Suprapubic skin (tissue), 4 donors: ENCODE data around the gene FCAMR.

- PRO-cap = no peak
- RAMPAGE, long total RNA, 4 experiments = no peak in any of the 4 experiments
Measured at GRCh38 chr1:206970127-206970791, at the start of gene FCAMR. TSS of gene FCAMR (minus strand) at chr1:206970460.

- PRO-cap = no peak
- RAMPAGE, long total RNA, 4 experiments = no peak in any of the 4 experiments
Measured at GRCh38 chr1:206978172-206978698, 8.0 kb upstream of the FCAMR start.

GRCh38 chr1:206979296-206979681, 9.0 kb upstream of the FCAMR start:
- PRO-cap = no peak
- RAMPAGE, long total RNA, 4 experiments = no peak in any of the 4 experiments

DNA sequence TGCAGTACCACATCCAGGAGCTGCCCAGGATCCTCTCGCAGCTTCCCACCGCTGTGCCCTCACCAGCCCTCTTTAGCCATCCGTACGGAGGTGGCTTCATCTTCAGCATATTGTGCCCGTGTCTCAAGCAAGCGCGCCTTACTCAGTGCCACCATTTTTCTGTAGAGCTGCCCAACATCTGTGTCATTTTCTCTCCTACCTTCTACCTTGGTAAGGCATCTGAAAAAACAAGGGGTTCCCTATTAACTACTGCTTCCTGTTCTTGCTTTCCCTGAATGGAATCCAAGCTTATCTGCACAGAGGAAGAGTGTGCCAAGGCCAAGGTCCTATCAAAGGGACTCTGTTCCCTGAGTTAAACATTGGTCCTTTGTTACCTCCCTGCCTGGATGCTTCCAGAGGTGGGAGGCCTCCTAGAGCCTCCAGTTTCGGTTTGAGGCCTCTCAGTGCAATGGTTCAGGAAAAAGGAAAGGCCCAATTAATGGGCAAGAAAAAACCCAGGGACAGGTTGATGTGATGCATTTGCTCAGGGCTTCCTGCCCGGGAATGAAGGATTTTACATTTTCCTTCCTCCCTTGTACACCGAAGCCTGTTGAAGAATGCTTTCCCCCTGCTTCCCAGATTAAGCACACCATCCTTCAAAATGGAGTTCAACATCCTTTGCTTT, 23.1 kb downstream of the C1orf116 start:
- PRO-cap = no peak
- RAMPAGE, long total RNA, 4 experiments = no peak in any of the 4 experiments

- PRO-cap = no peak
- RAMPAGE, long total RNA, 4 experiments = no peak in any of the 4 experiments
Measured at GRCh38 chr1:207009992-207010540, 22.5 kb downstream of the C1orf116 start.

DNA sequence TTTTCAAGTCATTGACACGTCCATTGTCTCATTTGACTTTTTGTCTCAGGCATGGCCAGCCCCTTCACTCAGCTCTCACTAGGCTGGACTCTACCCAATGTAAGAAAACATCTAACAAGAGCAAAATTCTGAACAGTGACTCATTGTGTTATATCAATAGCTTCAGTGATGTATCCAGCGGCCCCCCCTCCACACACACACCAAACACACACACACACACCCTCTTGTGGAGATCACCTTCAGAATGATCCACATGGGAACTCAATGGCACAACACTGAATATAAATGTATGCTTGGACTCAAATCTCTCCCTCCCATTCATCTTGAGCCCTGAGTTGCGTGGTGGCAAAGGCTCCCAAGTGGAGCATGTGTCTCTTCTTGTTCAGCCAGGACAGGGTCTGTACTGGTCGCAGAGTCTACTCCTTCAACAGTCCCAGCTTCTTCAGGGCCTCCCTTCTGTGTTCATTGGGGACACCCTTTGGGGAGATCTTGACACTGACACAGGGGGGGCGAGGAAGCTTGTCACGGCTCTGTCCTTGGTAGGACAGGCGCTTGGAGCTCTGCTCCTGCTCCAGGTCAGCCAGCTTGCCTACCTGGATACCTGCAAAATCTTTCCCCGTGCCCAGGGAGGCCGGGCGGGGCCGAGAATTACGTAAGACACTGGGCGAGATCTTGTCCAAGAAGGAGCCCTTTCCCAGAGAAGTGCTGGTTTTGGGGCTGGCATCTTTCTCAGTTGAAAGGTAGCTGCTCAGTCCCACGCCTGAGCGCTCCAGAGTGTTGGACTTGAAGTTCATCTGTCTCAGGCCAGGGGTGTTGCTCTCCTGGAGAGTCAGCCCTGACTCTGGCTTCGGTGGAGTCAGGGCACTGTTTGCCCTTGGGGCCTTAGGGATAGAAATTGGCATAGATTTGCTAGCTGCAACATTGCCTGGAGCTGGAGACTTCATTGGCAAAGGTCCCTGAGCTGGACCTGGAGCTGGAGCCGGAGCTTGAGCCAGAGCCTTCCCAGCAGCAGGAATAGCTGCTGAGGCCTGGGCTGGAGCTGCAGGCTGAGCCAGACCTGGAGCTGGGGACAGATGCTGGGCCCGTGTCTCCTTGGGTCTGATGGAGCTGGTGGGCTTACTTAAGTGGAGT, 10.6 kb downstream of the C1orf116 start:
- PRO-cap = no peak
- RAMPAGE, long total RNA, 4 experiments = no peak in any of the 4 experiments

- PRO-cap = no peak
- RAMPAGE, long total RNA, 4 experiments = no peak in any of the 4 experiments
Measured at GRCh38 chr1:207024280-207024744, 8.2 kb downstream of the C1orf116 start.

GRCh38 chr1:207029771-207030400, 2.7 kb downstream of the C1orf116 start:
- PRO-cap = bidirectional peak, plus-strand start at chr1:207030248, minus-strand start at chr1:207030069
- RAMPAGE, long total RNA, 4 experiments = no peak in any of the 4 experiments

DNA sequence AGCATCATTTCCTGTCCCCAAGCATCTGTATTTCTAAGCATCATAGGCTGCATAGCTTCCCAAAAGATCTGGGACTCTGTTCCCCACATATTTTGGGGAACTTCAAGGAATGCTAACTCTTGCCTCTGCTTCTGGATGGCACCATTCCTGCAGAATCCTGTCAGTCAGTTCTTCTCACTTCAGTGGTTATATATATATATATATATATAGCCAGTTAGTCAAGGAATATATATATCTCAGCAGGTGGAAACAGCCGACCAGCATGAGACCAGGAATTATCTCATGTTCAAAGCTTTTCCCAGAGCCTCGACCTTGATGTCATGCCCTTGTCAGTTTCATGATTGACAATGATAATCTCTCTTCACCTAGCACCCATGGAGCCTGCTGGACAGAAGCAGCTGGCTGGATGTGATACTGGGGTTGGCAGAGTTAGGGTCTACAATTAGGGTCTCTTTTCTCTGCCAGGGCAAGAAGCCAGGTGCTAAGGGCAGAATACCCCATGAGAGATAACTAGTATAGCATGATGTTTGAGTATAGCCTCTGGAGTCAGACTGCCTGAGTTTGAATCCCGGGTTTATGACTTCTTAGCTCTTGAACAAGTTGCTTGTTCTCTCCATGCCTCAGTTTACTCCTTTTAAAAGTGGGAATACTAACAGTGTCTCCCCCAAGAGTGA, 2.5 kb downstream of the PFKFB2 start:
- PRO-cap = no peak
- RAMPAGE, long total RNA, 4 experiments = no peak in any of the 4 experiments

GRCh38 chr1:207062289-207062823, 9.3 kb downstream of the PFKFB2 start:
- PRO-cap = no peak
- RAMPAGE, long total RNA, 4 experiments = no peak in any of the 4 experiments

DNA sequence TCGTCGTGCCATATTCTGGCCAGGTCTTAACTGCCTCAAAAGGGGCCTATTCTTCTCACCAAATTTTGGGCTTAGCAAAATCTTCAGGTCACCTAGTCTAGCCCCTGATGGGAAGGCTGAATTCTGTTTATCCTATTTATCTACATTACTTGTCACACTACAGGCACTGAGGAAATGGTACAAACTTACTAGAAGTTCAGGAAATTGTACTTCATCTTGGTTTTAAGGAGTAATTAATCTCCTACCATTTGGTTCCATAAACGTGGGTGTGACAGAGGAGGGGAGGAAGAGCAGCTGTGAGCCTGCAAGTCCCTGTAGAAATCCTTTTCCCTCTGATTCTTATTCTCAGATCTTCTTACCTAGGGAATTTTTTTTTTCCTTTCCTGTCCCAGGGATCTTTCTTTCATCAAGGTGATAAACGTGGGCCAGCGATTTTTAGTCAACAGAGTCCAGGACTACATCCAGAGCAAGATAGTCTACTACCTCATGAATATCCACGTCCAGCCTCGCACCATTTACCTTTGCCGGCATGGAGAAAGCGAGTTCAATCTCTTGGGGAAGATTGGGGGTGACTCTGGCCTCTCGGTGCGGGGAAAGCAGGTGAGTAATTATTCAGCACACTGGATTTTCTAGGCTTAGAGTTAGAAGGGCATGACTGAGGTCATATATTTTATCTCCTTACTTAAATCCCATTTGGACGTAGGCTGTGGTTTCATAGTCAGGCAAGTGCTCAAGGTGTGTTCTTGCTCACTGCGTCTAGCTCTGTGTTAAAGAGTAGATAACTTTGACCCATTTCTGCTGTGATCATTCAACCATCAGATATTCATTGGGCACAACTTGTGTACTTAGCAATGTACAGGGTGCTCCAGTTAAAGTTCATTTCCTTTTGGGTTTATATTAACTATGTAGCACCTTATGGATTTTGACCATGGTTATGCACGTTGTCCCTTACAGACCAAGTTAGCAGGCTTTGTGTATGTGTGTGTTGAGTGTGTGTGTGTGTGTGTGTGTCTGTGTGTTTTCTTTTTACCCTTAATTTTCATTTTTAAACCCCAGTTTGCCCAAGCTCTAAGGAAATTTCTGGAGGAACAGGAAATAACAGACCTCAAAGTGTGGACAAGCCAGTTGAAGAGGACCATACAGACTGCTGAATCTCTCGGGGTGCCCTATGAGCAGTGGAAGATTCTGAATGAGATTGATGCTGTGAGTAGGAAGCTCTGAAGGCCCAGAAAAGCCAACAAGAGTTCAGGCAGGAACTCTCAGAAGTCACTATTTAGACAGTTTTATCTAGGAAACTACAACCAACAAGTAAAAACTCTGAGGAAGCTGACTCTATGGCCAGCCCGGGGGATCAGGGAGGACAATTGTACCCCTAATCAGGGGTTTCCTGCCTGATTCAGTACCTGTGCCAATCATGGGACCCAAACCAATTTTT, 14.5 kb downstream of the PFKFB2 start:
- PRO-cap = no peak
- RAMPAGE, long total RNA, 4 experiments = no peak in any of the 4 experiments

DNA sequence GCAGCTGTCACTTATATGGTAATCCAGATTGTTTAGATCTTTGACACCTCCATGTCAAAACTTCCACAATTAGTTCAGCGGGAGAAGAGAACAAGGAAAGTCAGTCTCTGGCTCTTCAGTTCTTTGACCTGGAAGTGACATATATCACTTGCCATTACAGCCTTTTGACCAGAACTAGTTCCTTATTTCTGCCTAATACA, 68.2 kb downstream of the C4BPA start:
- PRO-cap = no peak
- RAMPAGE, long total RNA, 4 experiments = no peak in any of the 4 experiments

DNA sequence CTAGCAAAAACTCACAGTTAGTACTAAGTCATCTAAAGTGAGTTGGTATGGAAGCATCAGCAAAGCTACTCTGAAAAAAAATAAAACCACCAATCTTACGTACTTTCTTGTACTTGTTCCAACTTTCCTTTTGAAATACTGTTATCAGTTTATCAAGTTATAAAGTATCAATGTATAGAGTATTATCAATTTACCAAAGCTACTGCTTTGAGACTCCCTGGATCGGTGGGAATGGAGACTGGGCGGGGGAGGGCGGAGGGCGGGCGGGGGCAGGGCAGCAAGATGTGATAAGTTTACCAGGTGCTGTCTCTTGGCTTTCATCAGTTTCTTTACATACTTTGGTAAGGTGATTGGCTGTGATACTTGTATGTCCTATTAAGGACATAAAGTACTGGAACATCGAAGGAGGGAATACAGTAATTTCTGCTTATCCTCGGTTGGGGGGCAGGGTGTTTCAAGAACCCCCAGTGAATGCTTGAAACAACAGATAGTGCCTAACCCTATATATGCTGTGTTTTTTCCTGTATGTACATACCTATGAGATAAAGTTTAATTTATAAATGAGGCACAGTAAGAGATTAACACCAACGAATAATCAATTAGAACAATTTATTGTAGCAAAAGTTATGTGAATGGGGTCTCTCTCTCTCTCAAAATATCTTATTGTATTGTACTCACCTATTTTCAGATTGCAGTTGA, 36.0 kb downstream of the CD55 start:
- PRO-cap = no peak
- RAMPAGE, long total RNA, 4 experiments = no peak in any of the 4 experiments

DNA sequence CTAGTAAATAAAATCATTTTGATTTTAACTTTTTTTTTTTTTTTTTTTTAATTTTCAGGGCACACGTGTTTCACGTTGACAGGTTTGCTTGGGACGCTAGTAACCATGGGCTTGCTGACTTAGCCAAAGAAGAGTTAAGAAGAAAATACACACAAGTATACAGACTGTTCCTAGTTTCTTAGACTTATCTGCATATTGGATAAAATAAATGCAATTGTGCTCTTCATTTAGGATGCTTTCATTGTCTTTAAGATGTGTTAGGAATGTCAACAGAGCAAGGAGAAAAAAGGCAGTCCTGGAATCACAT, 38.0 kb downstream of the CD55 start:
- PRO-cap = no peak
- RAMPAGE, long total RNA, 4 experiments = no peak in any of the 4 experiments

GRCh38 chr1:207605617-207606239, 39.2 kb upstream of the CR1L start:
- PRO-cap = no peak
- RAMPAGE, long total RNA, 4 experiments = no peak in any of the 4 experiments

GRCh38 chr1:207748722-207749528, 2.9 kb upstream of the CD46 start:
- PRO-cap = no peak
- RAMPAGE, long total RNA, 4 experiments = no peak in any of the 4 experiments

DNA sequence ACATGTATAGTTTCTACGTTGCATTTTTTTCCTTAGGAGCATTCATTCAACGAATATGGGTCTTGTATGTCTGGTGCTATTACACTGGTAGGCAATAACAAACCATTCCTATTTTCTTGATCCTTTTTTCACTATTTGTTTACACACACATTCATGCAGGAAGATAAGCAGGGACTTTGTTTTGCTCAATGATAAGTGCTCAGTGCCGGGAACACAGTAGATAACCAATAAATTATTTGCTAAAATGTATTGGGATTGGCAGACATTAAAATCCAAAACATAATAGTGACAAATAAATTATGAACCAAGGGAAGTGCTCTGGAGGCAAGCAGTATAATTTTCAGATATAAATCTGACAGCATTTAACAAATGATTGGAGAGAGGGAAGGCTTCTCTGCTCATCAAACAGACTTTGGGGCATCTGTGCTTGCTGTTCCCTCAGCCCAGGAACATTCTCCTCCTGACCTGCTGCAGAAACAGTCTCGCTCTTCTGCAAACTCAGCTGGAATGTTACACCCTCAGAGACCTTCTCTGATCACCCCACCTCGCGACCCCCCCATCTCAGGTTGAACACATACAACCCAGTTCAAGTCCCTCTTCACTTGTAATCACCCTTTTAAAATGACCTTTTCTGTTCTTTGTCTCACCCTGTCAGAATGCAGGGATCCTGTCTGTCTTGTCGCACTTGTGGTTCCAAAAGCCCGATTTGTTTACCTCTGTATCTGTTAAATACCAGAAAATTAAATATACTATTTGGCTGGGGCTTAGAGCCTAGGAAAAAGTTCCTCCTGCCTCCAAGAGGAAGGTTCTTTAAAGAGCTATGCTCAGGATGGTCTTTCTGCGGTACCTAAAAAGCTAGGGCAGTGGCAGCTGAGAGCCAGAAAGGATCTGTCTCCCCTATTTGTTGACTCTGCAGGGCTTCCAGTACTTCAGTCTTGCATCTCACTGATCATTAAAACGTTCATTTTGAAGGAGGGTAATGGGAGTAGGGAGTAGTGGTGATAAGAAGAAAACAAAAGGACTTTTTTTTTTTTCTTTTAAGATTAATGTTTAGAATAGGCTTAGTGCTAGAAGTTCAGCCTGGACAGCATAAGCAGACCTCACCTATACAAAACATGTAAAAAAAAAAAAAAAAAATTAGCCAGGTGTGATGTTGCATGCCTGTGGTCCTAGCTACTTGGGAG, 2.4 kb downstream of the CD46 start:
- PRO-cap = no peak
- RAMPAGE, long total RNA, 4 experiments = start-site peak on the plus strand in 1 of 4 experiments, centred at position 1,184 of the sequence, 5 reads per replicate

- PRO-cap = no peak
- RAMPAGE, long total RNA, 4 experiments = no peak in any of the 4 experiments
Measured at GRCh38 chr1:207803110-207803401, 51.2 kb downstream of the CD46 start.

GRCh38 chr1:207815377-207816237, 63.8 kb downstream of the CD46 start:
- PRO-cap = no peak
- RAMPAGE, long total RNA, 4 experiments = no peak in any of the 4 experiments

- PRO-cap = no peak
- RAMPAGE, long total RNA, 4 experiments = no peak in any of the 4 experiments
Measured at GRCh38 chr1:207831818-207832345, 79.0 kb downstream of the CD34 start.